Hematopoietic multipotent progenitor cell (in vitro differentiated cells): ENCODE measurements around a stretch of chr3.

DNA sequence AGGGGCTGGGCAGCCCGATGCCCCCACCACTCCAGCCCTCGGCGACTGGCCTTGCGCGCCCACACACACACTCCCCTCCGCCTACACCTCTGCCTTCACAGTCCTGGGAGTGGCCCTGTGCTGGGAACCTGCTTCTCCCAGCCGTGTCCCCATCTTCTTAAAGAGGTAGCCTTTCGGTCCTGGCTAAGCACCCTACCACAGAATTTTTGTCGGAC, 1.1 kb upstream of the FAM131A start:
- CAGE, long polyA plus RNA = no peak

DNA sequence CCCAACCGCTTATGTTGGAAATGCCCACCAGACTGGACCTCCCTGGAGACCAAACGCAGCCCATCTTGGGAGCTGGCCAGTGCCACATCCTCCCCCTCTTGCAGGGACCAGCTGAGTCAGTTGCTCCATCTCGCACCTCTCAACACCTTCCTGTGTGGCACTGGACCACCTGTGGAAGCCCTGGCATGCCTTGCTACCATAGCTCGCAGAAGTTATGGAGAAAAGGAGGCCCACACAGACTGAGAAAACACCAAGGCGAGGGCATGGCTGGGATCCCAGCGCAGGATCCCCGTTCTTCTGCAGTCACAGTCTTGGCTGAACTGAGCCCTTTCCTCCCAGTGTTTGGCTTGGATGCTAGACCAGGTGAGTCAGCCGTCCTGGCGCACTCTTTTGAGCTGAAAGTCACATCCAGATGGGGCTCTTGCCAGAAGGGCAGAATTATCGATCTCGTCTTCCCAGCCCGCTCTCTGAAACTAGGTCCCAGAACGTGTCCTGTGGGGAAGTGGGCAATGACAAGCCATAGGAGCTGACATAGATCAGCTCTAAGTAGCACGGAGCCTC, 46.9 kb downstream of the CHRD start:
- CAGE, long polyA plus RNA = no peak

GRCh38 chr3:184523810-184524142, 37.8 kb upstream of the EPHB3 start:
- CAGE, long polyA plus RNA = no peak

DNA sequence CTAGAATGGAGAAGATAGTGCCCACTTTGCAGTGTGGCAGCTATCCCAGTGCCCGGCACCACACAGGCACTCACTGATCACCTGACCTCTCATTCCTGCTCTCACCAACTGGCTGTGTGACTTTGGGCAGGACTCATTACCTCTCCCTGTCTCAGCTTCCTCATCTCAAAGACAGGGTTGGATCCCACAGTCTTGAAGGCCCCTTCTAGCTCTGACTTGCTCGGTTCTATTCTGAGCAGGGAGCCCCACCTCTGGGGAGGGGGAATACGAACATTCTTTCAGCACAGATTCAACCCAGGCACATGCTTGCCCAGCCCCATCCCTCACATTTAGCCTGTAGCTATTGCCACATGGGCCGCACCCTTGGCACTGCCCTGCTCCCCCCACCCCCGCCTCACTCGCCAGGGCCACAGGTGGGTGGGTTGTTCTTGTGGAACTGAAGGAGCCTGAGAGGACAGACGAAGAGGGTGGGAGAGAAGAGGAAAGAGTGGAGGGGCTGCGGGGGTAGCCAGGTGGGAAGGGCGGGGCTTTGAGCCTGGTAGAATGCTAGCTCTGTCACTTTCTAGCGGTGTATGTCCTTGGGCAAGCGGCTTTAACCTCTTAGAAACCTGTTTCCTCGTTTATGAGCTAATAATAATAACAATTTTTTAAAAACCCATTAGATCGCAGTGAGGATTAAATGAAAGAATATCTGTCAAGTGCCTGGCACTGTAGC, 39.4 kb downstream of the EPHB3 start:
- CAGE, long polyA plus RNA = no peak

GRCh38 chr3:184626947-184627343, 65.4 kb downstream of the EPHB3 start:
- CAGE, long polyA plus RNA = no peak

- CAGE, long polyA plus RNA = no peak
Measured at GRCh38 chr3:184666501-184666735, 45.4 kb downstream of the MAGEF1 start.

- CAGE, long polyA plus RNA = no peak
Measured at GRCh38 chr3:184710414-184711328, 1.2 kb downstream of the MAGEF1 start.

DNA sequence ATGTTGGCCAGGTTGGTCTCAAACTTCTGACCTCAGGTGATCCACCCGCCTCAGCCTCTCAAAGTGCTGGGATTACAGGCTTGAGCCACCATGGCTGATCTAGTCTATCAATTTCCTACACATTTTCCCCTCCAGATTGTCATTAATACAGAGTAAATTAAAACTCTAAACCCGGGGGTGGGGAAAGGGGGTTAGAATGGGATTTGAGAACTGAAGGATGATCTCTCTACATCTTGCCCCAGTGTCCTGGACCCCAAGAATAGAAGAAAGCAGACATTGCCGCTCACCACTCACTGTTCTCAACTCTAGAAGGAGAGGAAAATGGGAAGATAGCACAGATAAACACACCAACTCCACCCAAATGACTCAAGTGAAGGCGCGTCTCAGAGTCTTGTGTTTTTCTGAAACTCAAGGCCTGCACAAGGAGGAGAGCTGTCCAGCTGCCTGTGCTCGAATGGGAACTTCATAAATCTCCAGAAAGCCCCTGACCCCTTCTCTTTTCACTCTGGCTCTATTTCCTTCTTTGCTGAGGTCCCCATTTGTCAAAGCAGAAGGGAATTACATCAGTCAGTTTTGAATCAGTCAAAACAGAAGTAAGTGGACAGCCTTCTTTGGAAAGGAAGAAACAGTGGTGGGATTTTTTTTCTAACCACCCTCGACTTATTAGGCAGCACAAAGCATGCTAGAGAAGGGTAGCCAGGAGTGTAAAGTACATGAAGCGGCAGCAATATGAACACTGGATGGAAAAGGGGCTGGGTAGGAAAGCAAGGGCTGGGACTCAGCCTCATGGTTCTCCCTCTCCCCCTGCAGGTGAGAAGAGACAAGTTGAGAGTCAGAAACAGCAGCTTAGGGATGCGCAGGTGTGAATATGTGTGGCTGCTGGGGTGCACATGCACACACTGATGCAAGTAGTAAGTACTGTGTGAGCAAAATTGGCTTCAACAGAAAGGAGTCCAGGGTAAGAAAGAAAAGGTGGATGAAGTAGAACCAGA, 36.4 kb upstream of the MAGEF1 start:
- CAGE, long polyA plus RNA = no peak

GRCh38 chr3:184772708-184773741, 38.9 kb upstream of the VPS8 start:
- CAGE, long polyA plus RNA = no peak

DNA sequence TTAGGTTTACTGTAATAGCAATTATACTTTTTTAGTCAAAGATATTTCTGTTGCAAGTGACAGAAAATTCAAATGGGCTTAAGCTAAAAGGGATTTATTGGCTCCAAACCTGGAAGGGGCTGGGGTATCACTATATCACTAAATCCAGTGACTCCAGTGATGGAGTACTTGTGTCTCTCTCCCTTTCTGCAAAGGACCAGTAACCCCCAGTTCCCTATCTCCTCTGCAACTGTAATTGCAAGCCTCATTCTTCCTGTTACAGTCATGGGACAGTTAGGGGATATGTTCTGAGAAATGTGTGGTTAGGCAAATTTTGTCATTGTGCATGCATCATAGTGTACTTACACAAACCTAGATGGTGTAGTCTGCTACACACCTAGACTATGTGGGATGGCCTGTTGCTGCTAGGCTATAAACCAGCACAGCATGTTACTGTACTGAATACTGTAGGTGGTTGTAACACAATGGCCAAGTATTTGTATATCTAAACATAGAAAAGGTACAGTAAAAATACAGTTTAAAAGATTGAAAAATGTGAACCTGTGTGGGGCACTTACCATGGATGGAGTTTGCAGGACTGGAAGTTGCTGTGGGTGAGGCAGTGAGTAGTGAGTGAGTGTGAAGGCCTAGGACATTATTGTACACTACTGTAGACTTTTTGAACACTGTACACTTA, 2.3 kb downstream of the VPS8 start:
- CAGE, long polyA plus RNA = no peak

DNA sequence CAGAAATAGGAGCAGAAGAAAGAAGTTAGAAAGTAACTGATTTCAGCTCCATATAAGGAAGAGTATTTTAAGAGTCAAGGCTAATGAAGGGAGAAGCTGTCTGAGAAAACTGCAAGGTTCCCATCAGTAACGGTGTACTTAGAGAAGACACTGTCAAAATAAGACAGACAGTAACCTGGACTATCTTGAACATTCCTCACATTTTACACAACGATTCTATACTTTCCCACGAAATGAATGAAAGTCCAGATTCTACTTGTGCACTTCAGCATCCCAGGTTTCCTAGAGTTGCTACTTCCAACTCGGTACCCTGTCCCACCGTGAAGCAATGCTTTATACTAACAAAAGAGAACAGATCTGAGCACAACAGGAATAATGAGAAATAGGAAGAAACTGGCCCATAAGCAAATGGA, 1.8 kb downstream of the C3orf70 start:
- CAGE, long polyA plus RNA = no peak

DNA sequence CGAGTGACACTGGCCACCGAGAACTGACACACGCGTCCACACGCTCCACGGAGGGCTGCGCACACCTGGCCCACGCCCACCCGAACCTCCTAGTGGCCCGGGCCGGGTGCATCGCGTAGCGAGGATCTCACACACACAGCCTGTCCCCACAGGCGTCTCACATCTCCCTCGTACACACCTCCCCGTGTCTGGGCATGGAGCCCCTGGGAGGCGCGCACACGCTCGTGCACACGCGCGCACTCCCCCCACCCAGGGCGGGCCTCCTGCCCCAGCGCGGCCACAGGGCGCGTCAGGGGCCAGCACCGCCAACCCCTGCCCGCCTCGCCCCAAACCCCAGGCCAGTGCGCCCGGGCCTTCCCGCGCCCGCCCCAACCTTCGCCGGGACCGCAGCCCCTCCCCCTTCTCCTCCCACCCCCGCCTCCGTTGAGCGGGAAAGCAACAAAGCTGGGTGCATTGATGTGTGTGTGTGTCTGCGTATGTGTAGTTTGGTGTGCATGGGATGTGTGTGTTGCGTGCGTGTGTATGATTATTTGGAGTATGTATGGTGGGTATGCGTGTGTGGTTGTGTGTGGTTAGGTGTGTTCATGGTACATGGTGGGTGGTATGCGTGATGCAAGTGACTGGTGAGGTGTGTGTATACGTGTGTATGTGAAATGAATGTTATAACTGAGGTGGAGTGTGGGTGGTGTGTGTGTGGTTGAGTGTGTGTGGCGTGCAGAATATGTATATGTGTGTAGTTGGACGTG, 621 bp upstream of the C3orf70 start:
- CAGE, long polyA plus RNA = no peak

DNA sequence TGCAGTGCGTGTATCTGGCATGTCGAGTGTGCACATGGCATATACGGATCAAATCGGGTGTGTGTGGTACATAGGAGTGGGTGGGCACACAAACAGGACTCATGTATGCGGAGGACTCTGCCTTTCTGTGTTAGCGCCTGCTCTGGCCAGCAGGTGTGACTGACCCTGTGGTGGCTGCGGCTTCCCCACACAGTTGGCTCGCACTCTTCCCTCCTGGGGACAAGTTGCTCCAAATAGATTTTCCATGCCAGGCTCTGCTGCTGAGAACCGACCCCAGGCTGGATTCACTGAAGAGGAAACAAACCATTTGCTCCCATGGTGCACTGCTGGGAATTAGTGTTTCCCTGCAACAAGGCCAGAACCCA, 1.3 kb upstream of the C3orf70 start:
- CAGE, long polyA plus RNA = no peak

- CAGE, long polyA plus RNA = no peak
Measured at GRCh38 chr3:185282641-185283324, 28.9 kb upstream of the EHHADH start.

DNA sequence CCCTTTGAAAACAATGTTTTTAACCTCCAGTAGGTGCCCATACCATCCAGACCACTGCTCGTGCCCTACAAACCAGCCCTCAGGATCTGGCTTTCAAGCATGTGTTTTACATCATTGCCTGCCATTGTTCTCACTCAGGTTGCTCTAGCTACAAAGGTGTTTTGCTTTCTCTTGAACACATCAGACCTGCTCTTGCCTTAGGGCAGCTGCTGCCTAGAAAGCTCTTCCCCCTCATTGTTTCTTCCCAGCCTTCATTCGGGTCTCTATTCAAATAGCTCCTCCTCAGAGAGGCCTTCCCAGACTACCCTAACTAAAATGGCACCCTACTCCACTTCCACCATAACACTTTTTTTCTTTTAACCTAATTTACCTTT, 32.2 kb upstream of the MAP3K13 start:
- CAGE, long polyA plus RNA = no peak

GRCh38 chr3:185558901-185559387, 6.6 kb upstream of the LIPH start:
- CAGE, long polyA plus RNA = no peak

DNA sequence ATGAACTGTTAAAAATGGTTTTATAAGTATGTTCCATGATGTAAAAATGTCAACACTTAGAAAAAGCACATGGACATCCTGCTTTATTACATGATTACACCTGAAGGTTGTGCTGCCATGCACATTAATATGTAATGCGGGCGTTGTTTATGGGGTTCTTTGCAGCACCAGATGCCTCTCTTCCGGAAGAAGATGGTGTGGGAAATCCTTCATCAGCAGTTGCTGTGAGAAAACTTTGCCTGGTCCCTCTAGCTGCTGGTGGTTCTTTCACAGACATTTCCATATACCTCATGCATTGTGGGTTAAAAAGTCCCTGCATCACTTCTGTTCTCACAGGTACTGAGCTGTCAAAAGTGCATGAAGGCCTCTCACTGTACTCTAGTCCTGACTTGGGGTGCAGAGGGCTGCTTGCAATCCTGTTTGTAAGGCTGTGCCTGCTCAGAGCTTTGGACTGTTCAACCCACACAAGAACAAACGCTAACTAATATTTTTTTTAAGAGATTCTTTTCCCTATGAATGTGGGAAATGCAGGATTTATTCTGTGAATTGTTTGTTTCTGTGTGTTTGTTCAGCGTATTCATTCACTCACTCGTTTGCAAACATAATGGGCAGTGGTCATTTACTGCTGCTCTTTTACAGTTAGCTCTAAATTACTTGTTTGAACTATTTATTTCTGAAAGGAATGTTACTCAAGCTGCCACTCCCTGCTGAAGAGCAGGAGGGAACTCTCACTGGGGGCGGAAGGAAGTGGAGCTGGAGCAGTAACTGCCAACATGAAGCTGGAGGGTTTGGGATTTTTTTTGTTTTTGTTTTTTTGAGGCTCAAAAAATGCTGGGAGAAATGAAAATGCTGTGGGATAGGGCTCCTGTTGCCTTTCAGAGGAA, 43.8 kb downstream of the SENP2 start:
- CAGE, long polyA plus RNA = no peak

GRCh38 chr3:185645088-185645968, 59.2 kb downstream of the SENP2 start:
- CAGE, long polyA plus RNA = no peak

DNA sequence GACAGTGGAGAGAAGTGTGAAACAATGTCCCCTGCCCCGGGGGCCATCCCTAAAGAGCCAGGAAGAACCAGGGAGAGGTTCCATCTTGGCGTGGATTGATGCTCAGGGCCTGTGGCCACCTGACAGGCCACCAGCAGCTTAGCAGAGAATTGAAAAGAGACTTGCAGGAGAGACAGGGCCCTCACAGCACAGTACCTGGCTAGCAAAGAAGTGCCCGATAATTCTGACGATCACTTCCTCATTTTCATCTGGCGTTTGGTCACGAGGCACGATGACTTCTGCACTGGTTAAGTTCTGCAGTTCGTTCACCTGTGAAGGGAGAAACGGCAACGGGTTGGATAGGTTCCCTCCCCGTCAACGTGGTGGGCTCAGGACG, 60.7 kb downstream of the SENP2 start:
- CAGE, long polyA plus RNA = no peak

GRCh38 chr3:185669411-185670290, 83.6 kb downstream of the SENP2 start:
- CAGE, long polyA plus RNA = no peak